ENCODE results near the genes MSH2, ERLEC1 and C2orf73.

GRCh38 chr2:47402478-47403768 is at the start of gene MSH2:
Gene MSH2, plus strand, starts transcription at chr2:47403156.
- PRO-cap, result bidirectional peak, plus-strand start at chr2:47403171, minus-strand start at chr2:47402952
- RAMPAGE, long total RNA, 4 experiments, result start-site peak on the plus strand in 2 of 4 experiments, at chr2:47403089-47403175 at its widest, 18 to 74 reads per replicate

- PRO-cap, result bidirectional peak, plus-strand start at chr2:47783955, minus-strand start at chr2:47783753
- RAMPAGE, long total RNA, 4 experiments, result no peak in any of the 4 experiments
These were observed 777 bp downstream of the MSH6 start for GRCh38 chr2:47783548-47784295.

DNA sequence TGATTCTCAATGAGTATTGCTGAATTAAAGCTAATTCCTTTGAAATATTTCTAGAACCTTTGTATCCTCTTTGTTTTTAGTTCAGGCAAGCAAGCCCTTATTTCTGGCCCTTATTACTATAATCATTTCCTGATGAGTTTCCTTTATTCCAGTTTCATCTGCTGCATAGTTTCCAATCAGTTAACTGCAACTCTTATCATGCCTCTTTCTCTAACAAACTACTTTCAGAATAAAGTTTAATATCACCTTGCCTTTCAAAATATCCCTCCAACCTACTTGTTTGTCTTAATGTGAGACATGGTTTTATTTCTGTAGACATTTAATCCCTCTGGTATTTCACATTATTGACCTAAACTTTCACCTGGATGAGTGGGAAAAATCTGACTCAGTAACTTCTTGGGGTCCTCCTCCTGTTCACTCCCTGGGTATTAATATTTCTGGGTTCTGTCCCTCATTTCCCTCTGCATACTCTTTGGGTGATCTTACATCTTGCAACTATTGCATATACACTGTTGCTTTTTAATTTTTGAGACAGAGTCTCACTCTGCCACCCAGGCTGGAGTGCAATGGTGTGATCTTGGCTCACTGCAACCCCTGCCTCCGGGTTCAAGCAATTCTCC is 27.9 kb downstream of the MSH6 start:
- PRO-cap, result no peak
- RAMPAGE, long total RNA, 4 experiments, result no peak in any of the 4 experiments

DNA sequence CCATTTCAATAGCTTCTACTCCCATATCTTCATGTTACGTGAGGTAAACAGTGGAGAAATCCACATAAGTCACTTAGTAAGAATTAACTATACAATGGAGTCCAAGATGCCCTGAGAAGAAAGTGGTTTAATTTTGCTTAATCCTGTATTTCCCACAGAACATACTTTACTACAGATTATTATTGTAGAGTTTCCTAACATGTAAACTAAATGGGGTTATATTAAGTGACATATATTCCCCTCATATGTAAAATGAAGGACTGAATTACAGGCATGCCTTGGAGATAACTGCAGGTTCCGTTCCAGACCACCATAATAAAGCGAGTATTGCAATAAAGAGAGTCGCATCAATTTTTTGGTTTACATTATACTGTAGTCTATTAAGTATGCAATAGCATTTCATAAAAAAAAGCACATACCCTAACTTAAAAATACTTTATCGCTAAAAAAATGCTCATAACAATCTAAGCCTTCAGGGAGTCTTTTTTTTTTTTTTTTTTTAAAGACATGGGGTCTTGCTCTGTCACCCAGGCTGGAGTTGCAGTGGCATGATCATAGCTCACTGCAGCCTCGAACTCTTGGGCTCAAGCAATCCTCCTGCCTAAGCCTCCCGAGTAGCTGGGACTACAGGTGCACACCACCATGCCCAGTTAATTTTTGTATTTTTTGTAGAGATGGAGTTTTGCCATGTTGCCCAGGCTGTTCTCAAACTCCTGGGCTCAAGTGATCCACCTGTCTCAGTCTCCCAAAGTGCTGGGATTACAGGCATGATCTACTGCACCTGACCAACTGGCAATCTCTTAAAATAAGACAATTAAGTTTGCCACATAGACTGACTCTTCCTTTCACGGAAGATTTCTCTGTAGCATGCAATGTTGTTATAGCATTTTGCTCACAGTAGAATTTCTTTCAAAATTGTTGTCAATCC is 31.2 kb downstream of the MSH6 start:
- PRO-cap, result no peak
- RAMPAGE, long total RNA, 4 experiments, result no peak in any of the 4 experiments

DNA sequence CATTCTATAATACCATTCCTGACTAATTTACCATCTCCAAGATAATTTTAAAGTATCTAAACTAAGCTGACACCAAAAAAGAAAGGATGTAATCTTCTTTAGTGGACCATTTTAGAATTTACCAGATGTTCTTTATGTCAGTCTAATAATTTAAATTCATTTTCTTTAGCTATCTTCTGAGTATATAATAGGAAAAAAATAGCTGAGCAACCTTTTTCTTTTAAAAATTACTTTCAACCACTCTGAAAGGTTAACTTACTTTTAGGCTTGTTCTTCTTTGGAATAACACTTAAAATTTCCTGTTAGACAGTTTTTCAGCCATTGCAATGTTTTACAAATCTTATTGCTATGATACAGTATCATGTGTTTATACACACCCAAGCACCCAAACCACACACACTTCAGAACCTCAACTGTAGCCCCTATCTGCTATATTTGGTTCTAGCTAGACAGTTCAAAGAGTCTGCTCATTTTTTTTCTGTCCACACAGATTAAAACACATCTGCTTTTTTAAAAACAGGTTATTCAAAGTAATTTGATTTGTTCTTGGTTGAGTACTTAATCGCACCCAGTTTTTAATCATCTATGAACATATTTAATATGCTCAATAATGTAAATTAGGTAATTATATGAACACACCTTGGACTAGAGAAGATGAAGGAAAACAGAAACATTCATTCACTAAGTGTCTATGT is 17.8 kb downstream of the FBXO11 start:
- PRO-cap, result no peak
- RAMPAGE, long total RNA, 4 experiments, result no peak in any of the 4 experiments

DNA sequence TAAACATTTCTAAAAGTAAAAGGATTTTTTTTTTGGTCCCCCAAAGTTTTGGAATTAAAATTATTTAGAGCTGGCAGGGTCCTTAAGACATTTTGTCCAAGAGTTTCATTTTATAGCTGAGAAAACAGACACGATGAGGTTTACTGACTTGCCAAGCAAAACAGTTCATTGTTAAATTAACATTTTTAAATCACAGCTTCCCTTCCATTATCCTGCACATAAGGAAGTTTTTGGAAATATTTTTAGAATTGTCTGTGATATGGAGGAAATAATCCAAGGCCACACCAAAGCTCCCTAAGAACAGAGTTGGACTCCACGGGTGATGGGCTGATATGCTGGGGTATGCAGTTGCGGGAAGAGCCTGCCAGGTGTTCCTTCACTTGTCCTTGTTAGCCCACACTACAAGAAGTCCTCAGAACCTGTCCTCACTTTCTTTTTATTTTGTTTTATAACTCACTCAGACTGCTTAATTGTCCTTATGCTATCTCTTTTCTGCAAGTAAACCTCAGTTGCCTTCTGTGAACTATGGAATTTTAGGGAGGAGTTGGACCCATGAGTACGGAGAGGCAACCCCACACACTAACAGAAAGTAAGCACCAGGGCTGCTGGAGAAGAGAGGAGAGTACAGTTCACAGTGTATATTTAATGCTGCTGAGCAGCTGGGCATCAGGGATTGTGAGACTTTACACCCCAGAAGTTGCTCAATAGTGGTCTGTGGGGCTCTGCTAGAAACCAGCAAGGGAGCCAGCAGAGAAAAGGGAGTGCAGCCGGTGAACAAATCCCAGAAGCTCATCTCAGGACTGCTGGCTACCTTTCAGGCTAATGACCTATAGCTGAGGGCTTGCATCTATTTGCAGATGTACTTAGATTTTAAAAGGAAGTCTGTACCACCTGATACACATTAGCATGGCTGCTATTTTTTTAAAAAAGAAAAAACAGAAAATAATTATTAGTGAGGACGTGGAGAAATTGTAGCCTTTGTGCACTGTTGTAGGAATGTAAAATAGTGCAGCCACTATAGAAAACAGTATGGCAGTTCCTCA is 64.7 kb upstream of the FOXN2 start:
- PRO-cap, result no peak
- RAMPAGE, long total RNA, 4 experiments, result no peak in any of the 4 experiments

DNA sequence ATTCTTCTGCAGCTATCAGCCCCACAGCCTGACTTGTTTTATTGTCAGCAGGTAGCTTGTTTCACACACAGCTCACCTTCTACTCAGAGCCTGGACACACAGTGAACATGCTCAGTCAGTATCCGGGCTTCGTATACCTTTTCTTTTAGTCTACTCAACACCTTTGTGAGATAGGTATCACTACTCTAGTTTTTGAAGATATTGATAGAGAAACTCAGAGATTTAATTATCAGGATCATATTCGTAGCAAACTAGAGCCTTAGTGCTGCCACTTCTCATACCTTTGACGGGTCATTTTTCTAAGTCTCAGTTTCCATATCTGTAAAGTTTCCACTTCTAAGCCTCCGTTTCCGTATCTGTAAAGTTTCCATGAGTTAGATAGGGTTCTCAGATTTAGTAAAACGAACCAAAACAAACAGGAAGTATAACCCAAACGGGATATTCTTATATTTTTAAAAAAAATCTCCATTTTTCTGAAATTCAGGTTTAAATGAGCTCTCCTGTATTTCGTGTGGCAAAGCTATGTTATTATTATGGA is 1.0 kb upstream of the FOXN2 start:
- PRO-cap, result no peak
- RAMPAGE, long total RNA, 4 experiments, result no peak in any of the 4 experiments

- PRO-cap, result no peak
- RAMPAGE, long total RNA, 4 experiments, result no peak in any of the 4 experiments
These were observed 24.6 kb upstream of the PPP1R21 start for GRCh38 chr2:48415827-48416528.

GRCh38 chr2:48479683-48480289 is 39.2 kb downstream of the PPP1R21 start:
- PRO-cap, result no peak
- RAMPAGE, long total RNA, 4 experiments, result no peak in any of the 4 experiments

DNA sequence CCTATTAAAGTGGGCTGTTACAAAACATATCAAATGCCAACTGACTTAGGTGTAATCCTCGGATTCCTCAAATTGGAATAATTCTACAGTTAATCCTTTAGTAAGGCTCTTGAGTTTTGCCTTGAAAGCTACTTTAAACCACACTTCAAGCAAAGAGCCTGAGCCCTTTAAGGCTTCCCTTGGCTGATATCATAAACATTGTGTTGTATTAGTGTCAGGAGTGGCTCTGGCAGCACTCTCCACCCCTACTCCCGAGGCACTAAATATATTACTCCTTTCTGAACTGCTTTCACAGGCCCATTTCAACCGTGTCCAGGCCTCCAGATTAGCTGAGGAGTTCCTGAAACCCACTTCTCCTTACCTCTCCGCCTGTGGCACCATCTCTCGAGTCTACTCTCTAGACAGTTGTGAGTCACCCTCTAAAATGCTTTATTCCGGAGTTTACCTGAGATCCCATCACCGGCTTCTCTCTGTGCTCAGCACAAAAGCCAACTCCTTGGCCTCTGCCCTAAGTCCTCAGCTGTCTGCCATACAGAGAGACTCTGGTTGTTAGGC is 14.4 kb upstream of the STON1 start:
- PRO-cap, result no peak
- RAMPAGE, long total RNA, 4 experiments, result no peak in any of the 4 experiments

- PRO-cap, result no peak
- RAMPAGE, long total RNA, 4 experiments, result no peak in any of the 4 experiments
These were observed 305.0 kb upstream of the FSHR start for GRCh38 chr2:49459324-49459636.

GRCh38 chr2:53786785-53787673 is at the start of gene ERLEC1:
Gene ERLEC1, plus strand, starts transcription at chr2:53787044.
- PRO-cap, result bidirectional peak, plus-strand start at chr2:53787044, minus-strand start at chr2:53786848
- RAMPAGE, long total RNA, 4 experiments, result start-site peak on the plus strand in 4 of 4 experiments, at chr2:53787038-53787164 at its widest, 47 to 599 reads per replicate; start-site peak on the minus strand in 4 of 4 experiments, at chr2:53786931-53787002 at its widest, 27 to 455 reads per replicate

DNA sequence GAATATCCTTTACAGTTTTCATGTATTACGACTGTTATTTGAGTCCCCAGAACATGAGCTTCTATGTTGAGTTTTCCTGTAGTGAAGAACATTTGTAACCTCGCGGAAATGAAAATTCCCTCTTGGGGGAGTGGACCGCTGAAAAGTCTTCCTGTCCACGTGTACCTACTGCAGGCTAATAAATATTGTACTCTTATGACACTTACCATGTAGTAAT is 1.0 kb downstream of the ERLEC1 start:
- PRO-cap, result no peak
- RAMPAGE, long total RNA, 4 experiments, result no peak in any of the 4 experiments

GRCh38 chr2:53903112-53904226 is 43.7 kb upstream of the GPR75 start:
- PRO-cap, result no peak
- RAMPAGE, long total RNA, 4 experiments, result start-site peak on the minus strand in 1 of 4 experiments, at chr2:53903782-53903980 at its widest, 12 reads per replicate

DNA sequence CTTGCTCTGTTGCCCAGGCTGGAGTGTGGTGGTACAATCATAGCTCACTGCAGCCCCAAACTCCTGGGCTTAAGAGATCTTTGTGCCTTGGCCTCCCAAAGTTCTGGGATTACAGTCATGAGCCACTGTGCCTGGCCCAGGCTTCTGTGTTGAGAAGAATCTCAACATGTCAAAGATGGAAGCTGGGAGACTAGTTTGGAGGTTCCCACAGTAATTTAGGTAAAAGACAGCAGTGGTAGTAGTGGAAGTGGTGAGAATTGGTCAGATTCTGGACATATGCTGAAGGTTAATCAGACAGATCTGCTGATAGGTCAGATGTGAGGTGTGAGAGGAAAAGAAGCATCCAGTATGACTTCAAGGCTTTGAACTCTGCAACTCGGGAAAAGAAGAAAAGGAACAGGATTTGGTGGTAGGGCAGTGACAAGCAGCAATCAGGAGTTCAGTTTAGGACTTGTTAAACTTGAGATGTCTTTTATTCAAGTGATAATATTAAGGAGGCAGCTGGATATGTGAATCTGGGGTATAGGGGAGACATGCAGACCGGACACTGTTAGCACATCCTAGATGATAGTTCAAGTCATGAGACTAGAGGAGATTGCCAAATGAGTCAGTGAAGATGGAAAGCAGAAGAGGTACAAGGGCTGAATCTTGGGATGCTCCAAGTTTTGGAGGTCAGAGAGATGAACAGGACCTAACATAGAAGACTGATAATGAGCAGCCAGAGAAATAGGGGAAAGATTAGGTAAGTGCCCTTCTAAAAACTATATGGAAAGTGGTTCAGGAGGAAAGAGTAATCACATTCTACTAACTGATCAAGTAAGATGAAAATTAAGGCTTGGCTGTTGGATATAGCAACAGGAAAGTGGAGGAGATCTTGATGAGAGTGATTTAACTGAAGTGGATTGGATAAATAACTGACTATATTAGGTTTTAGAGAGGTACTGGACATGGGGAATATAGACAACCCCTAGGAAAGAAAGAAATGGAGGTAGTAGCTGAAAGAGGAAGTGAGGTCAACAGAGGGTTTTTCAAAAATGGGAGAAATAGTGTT is 69.3 kb downstream of the ACYP2 start:
- PRO-cap, result no peak
- RAMPAGE, long total RNA, 4 experiments, result start-site peak on the plus strand in 2 of 4 experiments, centred at positions 401 to 821 of the sequence, 13 to 25 reads per replicate

- PRO-cap, result bidirectional peak, plus-strand start at chr2:54115406, minus-strand start at chr2:54115539; bidirectional peak, plus-strand start at chr2:54116010, minus-strand start at chr2:54115920
- RAMPAGE, long total RNA, 4 experiments, result start-site peak on the plus strand in 4 of 4 experiments, at chr2:54115462-54115644 at its widest, 20 to 60 reads per replicate
These were observed 140.7 kb downstream of the TSPYL6 start for GRCh38 chr2:54114824-54116200.

GRCh38 chr2:54122802-54123683 is 133.0 kb downstream of the TSPYL6 start:
- PRO-cap, result no peak
- RAMPAGE, long total RNA, 4 experiments, result no peak in any of the 4 experiments

- PRO-cap, result no peak
- RAMPAGE, long total RNA, 4 experiments, result no peak in any of the 4 experiments
These were observed 17.5 kb upstream of the C2orf73 start for GRCh38 chr2:54313077-54313649.

DNA sequence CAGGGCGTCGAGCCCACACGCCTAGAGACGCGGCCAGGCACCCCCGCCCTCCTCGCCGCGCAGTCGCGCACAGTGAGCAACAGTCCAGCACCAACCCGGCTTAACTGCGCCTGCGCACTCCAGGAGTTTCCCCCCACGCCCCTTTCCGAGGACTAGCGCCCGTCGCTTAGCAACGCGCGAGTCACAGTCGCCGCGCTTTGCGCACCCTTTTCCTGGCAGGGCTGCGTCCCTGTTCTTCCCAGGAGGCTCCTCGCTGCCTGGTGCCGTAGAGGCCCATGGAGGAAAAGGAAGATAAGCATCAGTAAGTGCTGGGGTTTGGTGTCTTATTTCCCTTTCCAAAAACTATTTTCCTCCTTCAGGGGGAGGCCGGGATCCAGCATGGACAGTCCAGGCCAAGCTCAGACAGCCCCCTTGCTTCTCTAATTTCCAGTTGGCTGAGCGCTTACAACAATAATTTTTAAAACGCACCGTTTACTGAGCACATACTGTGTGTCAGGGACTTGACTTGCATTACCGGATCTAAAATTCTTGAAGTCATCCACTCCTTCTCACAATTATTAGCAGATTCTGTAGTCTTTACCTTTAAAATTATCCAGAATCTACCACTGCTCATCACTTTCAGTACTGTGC is at the start of gene C2orf73:
TSS of gene C2orf73 (plus strand) at position 184 of the 630 bp plus-strand sequence.
- PRO-cap, result bidirectional peak, plus-strand start at position 218 of the sequence, minus-strand start at position 71 of the sequence
- RAMPAGE, long total RNA, 4 experiments, result no peak in any of the 4 experiments

- PRO-cap, result no peak
- RAMPAGE, long total RNA, 4 experiments, result no peak in any of the 4 experiments
These were observed 46.4 kb upstream of the SPTBN1 start for GRCh38 chr2:54409539-54410263.